Measurements from ENCODE around the gene DEPDC1.

- PRO-cap = no peak
These were observed 86.6 kb downstream of the WLS start for GRCh38 chr1:68145625-68146300.

GRCh38 chr1:68231376-68231665 is 1.0 kb downstream of the WLS start:
- PRO-cap = no peak

- PRO-cap = no peak
These were observed 91.3 kb downstream of the RPE65 start for GRCh38 chr1:68358489-68358861.

GRCh38 chr1:68496212-68497628 is at the start of gene DEPDC1:
TSS of gene DEPDC1 (minus strand) at chr1:68497082.
- PRO-cap = bidirectional peak, plus-strand start at chr1:68497308, minus-strand start at chr1:68497082

GRCh38 chr1:70234237-70235043 is 13.3 kb downstream of the SRSF11 start:
- PRO-cap = no peak

DNA sequence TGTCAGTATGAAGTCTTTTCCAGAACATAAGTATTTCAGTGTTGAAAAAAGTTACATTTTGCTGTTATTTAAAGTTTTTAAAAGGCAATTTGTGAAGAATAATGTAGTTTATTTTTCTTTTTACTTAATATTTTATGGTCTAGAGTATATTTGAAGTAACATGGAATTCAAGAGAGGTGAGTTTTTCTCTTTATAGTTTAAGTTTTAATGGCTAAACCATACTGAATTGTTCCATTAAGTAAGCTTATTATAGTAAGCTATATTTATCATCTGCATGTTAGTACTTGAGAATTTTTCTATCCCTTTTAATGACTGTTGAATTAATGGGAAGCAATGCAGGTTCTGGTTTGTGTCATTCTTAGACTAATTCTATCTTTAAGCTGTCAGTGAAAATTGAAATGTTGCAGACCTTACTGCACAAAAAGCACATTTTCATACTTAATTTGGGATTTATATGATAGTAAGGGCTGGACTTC is 25.8 kb downstream of the SRSF11 start:
- PRO-cap = no peak

GRCh38 chr1:70410290-70410492 is 877 bp upstream of the CTH start:
- PRO-cap = no peak

GRCh38 chr1:70706103-70707185 is 295.4 kb downstream of the CTH start:
- PRO-cap = no peak

DNA sequence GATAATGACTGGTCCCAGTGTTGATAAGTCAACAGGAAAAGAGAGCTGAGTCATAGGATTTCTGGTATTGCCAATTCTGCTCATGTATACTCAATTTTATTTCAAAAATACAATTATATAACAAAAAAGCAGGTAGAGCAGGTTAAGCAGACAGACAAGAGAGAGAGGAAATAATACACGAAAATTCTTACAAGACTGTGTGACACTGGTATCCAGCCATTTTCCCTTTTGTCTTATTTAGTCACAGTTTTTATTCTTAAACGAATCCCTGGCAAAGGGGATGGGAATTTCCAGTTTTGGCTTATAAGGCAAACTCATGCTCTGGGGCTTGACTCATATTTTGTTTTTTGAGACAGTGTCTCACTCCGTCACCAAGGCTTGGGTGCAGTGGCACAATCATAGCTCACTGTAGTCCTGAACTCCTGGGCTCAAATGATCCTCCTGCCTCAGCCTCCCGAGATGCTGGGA is 32.0 kb downstream of the PTGER3 start:
- PRO-cap = no peak

DNA sequence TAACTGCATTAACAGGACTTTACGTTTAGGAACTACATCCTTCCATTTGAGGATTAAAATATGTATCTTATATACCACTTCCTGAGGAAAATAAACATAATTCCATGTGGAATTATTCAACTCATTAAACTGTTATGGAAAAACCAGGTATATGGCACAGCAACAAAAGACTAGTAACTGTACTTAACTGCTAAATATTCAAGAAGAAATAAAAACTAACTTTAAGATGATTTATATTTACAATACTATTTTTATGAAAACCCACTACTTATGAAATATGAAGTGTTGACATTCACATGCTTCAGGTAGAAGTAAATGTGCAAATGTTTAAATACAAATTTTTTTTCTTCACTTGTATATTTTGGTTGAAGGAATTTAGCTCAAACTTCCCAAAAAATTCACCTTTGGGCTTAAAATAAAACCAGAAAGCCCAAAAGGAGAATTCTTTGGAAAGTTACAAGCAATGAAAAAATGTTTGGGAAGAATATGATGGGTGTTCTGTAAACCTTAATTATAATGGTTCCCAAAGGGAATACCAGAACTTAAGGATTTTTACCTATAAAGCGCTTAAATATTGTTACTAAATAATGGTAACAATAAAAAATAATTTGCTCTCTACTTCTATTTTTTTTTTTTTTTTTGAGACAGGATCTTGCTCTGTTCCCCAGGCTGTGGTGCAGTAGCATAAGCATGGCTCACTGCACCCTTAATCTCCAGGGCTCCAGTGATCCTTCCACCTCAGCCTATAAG is 13.4 kb downstream of the ZRANB2 start:
- PRO-cap = no peak

DNA sequence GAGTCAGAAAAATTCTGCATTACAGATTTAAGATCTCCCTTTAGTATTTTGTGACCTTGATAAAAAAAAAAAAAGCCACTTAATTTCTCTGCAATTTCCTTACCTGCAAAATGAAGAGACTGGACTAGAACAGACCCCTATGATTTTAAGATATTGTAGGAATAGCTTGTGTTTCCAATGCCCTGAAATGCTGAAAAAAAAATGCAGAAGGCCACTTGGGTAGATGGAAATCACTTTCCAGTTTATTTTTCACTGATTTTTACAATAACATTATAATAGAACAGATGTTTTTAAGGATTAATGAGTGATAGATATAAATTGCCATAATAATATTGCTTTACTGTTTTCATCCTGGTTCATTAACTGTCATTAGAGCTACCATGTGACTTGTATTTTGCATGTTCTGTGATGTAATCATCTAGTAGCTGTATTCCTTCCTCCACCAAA is 143.5 kb upstream of the ZRANB2 start:
- PRO-cap = no peak

DNA sequence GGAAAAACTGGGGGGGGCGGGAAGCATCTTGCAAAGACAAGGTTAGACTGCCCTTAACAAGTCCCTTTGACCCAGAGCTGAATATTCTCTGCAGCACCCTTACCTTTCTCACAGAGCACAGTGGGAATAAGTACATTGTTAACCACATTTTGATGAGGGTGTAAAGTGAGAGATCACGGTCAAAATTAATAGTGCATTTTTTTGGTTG is 275.7 kb downstream of the NEGR1 start:
- PRO-cap = no peak

GRCh38 chr1:72281924-72282272 is 441 bp downstream of the NEGR1 start:
- PRO-cap = no peak

GRCh38 chr1:73593306-73593935 is 604.6 kb downstream of the LRRIQ3 start:
- PRO-cap = no peak

DNA sequence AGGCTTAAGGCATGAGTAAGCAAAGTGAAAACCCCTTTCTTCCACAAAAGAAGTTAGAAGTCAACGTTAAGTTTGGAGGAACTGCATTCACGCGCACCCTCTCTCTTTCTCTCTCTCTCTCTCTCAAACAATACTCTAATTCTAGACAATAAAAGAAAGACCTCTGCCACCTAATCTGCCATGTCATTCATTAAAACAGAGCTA is 22.0 kb downstream of the SLC44A5 start:
- PRO-cap = no peak

- PRO-cap = no peak
These were observed 47.1 kb upstream of the ACADM start for GRCh38 chr1:75677456-75677847.

DNA sequence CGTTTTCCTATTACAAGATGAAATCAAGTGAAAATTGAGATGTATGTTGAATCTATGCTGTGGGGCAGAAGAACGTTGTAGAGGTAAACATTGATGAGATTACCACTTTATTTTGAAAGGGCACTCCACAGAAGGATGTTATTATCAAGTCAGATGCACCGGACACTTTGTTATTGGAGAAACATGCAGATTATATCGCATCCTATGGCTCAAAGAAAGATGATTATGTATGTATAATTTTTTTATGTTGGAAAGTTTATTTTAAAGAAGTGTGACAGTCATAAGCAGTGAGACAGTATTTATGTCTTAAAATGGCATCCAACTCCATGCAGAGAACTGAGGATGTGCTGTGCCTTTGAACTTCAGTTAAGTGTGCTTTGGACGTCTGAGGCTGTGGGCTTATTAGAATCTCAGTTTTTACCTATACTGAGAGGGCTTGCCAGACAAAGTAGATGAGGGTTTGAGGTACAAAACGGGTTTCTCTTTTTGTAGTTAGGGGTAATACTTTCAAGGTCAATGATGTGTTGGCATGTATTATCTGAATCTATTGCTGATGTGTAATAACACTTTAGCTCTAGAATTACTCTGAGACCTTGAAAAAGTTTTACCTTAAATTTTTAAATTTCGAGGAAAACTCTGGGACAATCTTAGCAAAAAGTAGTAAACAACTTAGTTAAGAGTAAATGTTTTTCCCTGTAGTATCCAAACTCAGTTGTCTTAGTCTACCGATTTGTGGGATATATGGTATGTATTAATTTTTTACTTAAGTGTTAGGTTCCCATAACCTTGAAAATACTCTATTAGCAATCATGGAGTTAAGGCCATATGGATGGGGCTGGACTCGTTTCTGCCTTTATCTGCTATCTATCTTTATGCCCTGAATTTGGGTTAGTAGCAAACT is 1.6 kb downstream of the RABGGTB start:
- PRO-cap = no peak

DNA sequence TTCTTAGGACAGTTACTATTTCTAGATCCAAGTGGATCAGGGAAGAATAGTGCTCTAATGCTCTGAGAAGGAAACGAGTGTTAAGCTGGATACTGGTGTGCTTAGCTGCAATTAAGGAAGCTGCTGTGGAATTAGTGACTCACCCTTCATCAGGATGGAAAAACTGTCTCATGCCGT is 179.5 kb downstream of the ST6GALNAC3 start:
- PRO-cap = no peak

DNA sequence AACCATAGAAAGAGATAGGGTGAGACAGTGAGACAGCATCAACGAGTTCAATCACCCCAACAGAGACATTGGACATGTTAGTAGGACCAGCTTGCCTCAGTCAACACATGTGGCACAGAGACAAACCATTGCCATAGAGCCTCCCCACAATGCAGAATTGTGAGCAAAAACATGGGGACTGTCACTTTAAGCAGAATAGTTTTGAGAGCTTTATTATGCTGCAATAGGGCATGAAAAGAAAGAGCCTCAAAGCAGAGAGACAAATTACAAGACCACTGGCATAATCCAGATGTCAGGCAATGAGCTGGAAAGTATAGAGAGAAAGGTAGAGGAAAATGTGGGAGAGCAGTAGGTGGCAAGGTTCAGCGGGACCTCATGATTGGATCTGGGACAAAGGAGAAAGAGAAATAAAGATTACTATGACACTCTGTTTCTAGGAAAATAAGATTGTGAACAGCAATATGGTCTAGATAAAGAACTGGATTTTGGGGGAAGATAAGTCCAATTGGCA is 393.2 kb upstream of the ST6GALNAC5 start:
- PRO-cap = no peak

- PRO-cap = no peak
These were observed 32.0 kb downstream of the ST6GALNAC5 start for GRCh38 chr1:76899199-76899807.

Data from cardiac septum (tissue), 1 donor.